Non-pigmented ciliary epithelial cell (primary cell): ENCODE measurements around a stretch of chr2.

- RRBS = no CpG with 5 or more reads among the region's 7 CpGs
Observed at GRCh38 chr2:234446811-234447289, 50.0 kb downstream of the ARL4C start.

DNA sequence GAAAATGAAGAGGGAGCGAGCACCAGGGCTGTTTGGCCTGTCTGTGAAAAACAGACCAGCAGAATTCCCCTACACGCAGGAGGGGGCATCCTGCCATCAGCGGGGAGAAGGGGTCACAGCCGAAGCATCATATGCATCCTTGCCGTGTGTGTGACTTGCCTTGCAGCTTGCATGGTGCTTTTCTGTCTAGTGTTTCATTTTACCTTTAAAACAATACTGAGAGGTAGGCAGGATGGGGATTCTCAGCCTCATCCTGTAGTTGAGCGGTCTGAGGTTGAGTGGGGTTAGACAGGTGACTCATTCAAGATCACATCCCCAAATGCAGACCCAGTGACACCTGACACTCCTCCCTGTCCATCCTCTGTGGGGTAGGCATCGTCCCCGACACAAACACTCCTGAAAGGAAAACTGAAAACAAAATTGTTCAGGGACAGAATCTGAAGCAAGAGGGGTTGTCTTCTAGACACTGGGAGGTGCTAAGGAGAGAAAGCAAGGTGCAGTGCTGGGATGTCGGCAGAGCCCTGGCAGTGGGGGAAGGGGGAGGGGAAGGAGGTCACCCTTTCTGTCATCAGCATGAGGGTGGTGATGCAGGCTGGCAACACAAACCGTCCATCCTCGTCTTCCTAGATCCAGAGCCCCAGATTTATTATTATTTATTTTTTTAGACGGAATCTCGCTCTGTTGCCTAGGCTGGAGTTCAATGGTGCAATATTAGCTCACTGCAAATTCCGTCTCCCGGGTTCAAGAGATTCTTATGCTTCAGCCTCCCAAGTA, 7.8 kb downstream of the ARL4C start:
- RRBS = no CpG with 5 or more reads among the region's 15 CpGs

DNA sequence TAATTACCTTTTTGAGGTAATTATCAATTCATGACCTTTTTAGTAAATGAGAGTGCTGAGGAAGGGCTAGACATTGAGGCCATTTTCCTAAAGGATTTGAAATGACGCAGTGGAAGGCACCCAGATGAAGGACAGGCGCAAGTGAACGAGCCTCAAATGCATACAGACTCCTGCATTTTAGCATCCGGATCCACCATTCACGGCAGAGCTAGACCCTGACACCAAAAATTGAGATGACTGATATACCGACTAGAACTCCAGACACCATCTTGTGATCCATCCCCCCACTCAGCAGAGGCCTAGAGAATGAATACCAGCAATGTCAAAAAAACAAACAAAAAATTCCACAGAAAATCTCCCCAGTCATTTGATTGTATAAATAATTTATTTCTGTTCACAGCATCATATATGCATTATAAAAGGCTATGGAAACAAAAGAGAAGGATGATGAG, 4.2 kb downstream of the ARL4C start:
- RRBS = no CpG with 5 or more reads among the region's 6 CpGs

DNA sequence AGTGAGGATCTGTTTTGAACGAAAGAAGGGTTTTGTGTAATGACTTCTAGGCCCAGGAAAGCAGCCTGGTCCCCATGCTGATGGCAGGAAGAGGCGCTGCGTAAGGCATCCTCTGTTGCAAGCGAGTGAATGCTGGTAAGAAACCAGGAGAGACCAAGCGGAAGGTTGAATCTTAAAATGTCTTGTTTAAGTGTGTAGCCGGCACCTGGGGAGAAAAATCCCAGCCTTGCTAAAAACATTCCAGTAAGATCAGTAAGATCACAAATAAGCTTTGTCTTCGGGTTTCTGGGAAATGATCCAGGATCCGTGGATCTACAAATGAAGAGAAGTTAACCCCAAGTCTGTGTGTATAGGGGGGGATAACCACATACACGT, 135.6 kb upstream of the ARL4C start:
- RRBS = no CpG with 5 or more reads among the region's 9 CpGs

- RRBS = no CpG with 5 or more reads among the region's 10 CpGs
Observed at GRCh38 chr2:234873509-234874191, 78.2 kb upstream of the SH3BP4 start.

GRCh38 chr2:234874710-234875225, 77.0 kb upstream of the SH3BP4 start:
- RRBS = no CpG with 5 or more reads among the region's 3 CpGs

GRCh38 chr2:234982727-234983529, 31.1 kb downstream of the SH3BP4 start:
- RRBS = no CpG with 5 or more reads among the region's 16 CpGs

- RRBS = 14% methylated on average over 1 of the region's 22 CpGs
Observed at GRCh38 chr2:234994125-234995112, 42.6 kb downstream of the SH3BP4 start.

DNA sequence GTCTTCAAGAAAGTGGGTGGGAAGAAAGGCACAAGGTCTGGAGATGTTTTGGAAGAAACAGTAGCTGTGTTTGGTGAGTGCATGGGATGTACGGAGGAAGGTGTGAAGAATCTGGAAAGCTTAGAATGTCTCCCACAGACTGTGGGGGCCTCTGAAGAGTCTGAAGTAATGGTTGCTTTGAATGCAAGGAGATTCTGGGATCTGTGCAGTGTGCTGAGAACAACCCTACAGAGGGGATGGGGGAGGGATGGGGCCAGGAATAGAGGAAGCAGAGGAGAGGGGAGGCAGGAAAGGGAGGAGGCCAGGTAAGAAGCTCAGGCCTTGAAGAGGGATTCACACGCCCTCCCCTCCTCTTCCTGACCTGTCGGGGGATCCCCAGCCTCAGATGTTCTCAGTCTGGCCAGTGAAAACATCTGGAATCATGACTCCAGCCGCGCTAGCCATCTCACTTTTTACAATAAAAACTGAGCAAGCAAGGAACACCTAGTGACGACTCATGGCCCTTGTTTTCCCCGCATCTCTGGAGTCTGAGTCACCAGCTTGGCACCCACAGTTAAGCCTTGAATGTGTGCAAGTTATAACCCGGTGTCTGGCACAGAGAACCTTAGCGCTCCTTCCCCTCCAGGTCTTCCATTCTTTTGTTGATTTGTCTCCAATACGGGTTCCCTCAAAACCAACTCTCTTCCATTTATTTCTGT, 74.2 kb downstream of the SH3BP4 start:
- RRBS = no CpG with 5 or more reads among the region's 10 CpGs

DNA sequence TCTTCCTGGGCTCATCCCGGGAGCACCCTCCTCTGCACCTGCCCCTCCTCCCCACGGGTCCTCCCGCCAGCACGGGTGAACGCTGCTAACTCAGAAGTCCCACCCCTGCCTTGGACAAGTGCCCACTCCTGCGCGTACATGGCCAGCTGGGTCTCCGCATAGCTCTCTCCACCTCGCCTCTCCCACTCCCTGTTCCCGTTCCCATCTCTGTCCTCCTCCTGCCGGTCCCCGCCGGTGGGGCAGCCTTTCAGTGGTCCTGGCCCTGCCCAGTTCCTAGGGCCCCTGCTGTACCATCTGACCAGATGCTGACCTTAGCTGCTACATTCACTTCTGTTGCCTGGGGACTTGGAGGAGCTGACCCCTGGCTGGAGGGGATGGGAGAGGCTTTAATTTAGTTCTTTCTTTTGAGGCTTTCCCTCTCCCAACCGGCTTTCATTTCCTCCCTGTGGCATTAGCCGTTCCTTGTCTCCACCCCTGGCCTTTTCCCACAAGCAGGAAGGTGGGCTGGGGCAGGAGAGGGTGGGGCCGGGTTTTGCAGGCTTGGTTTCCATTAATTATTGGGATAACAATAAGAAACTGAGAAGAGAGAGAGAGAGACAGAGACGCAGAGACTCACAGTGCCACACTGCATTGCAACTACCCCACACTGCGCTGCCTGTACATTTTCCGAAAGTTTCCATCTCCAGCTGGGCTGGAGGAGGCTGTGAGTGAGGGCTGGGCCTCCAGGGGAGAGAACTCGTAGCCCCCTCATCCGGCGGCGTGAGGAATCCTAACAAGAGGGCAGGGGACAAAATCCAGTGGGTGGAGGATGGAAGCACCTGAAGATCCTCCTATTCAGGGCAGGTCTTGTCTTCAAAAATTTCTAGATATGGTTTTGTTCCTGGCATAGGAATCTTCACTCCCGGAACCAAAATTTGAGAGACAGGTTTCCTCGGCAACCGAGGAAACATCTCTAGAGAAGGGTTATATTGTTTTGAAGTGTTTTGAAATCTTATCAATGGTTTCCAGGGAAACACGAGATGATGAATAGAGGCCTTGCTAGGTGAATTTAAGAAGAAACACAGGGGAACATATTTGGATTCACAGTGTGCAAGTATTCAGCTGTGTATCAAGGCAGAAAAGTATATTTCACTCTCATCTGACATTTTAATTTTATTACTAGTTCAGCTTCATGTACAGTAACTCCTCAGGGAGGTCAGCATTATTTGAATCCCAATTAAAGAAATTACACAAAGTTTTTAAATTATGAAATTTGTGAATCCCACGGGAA, 136.5 kb downstream of the SH3BP4 start:
- RRBS = 3% methylated on average over 3 of the region's 28 CpGs

DNA sequence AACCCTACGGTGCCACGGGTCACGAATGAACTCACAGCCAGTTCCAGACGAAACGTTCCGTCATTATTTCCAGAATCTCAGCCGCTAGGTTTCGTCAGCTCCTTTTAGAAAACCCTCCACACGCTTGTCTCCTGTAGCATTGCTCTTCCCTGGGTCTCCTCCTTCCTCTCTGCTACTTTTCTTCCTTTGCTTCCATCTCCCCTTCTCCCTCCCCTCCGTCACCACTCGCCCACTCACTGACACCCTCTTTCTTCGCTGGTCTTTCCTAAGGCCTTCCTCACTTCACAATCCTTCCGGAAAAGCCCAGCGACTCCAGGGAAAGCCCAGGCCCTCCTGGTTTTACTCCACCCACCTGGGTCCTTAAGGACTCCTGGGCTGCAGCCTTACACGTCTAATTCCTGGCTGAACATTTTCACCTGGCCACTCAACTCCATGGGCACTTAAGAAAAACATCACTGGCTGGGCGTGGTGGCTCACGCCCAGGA, 119.3 kb upstream of the AGAP1 start:
- RRBS = no CpG with 5 or more reads among the region's 17 CpGs

- RRBS = no CpG with 5 or more reads among the region's 7 CpGs
Observed at GRCh38 chr2:235444246-235444859, 49.5 kb upstream of the AGAP1 start.

GRCh38 chr2:235522189-235522661, 28.4 kb downstream of the AGAP1 start:
- RRBS = no CpG with 5 or more reads among the region's 11 CpGs

DNA sequence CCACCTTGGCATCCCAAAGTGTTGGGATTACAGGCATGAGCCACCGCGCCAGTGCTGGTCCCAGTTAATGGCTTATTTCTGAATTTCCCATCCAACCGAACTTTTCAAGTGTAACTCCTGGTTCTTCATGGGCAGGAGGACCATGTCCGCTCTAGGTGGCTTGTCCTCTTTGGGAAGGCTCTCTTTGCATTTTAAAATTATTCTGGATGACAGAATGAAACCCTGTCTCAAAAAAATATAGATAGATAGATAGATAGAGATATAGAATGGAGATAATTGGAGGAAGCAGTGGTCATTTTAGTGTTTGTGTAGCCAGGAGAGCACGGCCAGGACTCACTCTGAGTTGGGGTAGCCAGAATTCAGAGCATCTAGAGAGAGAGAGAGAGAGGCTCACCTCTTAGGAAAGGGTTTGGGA, 95.6 kb downstream of the AGAP1 start:
- RRBS = no CpG with 5 or more reads among the region's 5 CpGs

- RRBS = no CpG with 5 or more reads among the region's 15 CpGs
Observed at GRCh38 chr2:235592665-235593362, 99.0 kb downstream of the AGAP1 start.

DNA sequence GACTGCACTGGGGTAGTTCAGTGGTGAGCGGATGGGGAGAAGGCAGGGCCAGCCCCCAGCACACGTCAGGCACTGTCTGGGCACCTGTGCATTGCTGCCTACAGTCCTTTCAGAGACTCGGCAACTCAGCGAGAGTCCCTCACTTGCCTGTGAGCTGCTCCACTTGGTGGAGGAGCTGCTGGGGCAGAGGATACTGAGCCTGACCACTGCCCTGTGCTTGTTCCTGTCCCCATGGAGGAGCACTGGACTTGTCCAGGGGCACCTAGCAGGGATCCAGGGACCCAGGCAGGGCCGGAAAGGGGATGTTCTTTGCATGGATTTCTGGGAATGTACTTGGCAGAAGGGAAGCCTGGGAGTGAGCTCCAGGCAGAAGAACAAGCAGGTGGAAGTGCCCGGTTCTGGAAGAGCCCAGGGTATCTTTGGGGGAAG, 134.3 kb downstream of the AGAP1 start:
- RRBS = 90% methylated on average over 2 of the region's 6 CpGs

- RRBS = no CpG with 5 or more reads among the region's 5 CpGs
Observed at GRCh38 chr2:235659864-235660487, 166.1 kb downstream of the AGAP1 start.

GRCh38 chr2:235669064-235669411, 175.2 kb downstream of the AGAP1 start:
- RRBS = no CpG with 5 or more reads among the region's 6 CpGs

- RRBS = 2% methylated on average over 31 of the region's 77 CpGs
Observed at GRCh38 chr2:235670649-235671161, 176.9 kb downstream of the AGAP1 start.

DNA sequence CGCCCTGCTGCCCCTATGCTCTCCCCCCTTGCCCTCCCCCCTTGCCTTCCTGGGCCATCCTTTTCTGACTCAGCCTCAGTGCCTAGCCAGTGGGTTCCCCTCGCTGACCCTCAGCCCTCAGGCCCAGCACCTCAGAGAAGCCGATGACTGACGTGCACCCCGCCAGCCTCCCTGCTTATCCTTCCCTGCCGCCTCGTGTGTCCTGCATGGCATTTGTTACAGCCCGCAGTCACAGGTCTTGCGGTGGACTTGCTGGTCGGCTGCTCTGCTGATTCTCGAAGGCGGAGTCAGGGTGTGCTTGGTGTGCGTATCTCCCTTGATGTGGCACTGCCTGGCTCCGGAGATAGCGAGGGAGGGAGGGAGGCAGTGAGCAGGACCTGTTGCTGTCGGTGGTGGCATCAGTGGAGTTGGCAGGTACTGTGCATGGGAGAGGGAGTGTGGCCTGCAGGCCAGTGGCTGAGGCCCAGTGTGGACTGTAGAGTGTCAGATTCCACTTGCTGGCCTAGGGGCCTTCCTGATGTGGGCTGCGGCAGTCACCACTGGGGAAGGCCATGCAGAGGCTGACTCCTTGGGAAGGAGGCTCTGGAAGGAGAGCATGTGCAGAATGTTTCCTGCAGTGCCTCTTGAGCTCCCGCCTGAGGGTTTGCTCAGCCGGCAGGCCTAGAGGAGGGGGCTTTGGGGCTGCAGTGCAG, 198.8 kb downstream of the AGAP1 start:
- RRBS = no CpG with 5 or more reads among the region's 19 CpGs